ENCODE measurements around a stretch of chr1.

DNA sequence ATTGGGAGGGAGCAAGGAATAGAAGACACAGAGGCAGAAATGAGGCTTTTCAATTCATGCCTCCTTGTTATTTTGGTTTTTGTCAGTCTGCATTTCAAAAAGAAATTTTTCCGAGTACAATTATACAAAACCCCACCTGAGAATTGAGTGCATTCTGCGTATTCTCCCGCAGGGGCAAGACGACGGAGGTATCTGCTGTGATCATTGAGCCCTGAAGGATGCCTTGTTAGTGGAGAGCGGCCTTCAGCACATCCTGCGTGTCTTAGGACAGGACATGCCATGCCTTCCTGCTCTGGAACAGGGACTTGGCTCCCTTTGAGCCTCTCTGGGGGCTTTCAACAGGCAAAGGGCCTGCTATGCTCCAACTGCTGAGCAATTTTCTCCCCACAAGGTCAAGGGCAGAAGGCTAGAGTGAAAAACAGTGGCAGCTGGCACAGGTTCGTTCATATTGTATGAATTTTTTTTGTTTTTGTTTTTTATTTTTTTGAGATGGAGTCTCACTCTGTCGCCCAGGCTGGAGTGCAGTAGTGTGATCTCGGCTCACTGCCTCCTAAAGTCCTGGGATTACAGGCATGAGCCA lies 52.4 kb downstream of the TOR1AIP2 start:
CAGE:
- cytosol, long polyA minus RNA = no peak
- cytosol, long polyA plus RNA = no peak
- long polyA plus RNA = no peak
- nucleus, long polyA minus RNA = no peak
- nucleus, long polyA plus RNA = no peak

DNA sequence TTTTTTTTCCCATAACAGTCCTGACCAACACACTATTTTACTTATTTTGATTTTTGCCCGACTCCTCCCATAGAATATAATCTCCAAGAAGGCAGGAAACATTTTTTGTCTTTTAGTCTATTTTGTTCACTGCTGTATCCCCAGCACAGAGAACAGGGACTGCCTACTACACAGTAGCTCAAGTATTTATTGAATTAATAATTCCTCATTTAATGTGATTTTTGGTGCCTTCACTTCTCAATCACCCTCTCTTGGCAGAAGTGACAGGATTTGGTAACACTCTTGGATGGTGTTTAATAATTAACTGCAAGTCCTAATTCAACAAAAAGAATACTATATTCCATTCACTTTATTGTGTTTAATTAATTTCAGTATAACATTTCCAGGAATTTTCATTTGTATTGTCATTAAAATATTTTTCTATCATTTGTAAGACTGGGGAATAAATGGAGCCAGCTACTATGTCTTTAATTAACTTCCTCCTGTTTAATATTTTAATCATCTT lies 941 bp upstream of the TOR1AIP2 start:
CAGE:
- cytosol, long polyA minus RNA = no peak
- cytosol, long polyA plus RNA = no peak
- long polyA plus RNA = no peak
- nucleus, long polyA minus RNA = no peak
- nucleus, long polyA plus RNA = no peak

DNA sequence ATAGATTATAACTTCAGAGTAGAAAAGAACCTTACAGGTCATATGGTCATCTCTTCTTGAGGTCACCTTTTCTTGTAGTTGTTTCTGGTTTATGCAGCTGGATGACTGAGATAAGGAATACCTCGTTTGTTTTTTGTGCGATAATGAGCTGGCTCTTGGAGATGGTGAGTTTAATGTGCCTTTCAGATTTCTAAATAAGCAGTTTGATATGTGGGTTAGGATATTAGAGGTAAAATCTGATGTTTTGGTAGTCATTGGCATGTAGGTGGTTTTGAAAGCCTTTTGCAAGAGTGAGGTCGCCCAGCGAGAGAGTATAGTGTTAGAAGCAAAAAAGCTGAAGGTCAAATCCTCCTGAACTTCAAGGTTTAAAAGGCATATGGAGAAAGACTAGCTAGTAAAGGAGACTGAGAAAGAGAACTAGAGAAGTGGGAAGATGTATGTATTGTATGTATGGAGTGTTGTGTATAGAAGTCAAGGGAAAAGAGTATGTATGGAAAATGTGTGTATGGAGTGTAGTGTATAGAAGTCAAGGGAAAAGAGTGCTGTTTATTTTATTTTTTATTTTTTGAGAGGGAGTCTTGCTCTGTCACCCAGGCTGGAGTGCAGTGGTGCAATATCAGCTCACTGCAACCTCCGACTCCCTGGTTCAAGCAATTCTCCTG lies 17.5 kb downstream of the CEP350 start:
CAGE:
- cytosol, long polyA minus RNA = no peak
- cytosol, long polyA plus RNA = no peak
- long polyA plus RNA = no peak
- nucleus, long polyA minus RNA = no peak
- nucleus, long polyA plus RNA = no peak

GRCh38 chr1:180020048-180021095 lies 65.8 kb downstream of the CEP350 start:
CAGE:
- cytosol, long polyA minus RNA = no peak
- cytosol, long polyA plus RNA = no peak
- long polyA plus RNA = no peak
- nucleus, long polyA minus RNA = no peak
- nucleus, long polyA plus RNA = no peak

DNA sequence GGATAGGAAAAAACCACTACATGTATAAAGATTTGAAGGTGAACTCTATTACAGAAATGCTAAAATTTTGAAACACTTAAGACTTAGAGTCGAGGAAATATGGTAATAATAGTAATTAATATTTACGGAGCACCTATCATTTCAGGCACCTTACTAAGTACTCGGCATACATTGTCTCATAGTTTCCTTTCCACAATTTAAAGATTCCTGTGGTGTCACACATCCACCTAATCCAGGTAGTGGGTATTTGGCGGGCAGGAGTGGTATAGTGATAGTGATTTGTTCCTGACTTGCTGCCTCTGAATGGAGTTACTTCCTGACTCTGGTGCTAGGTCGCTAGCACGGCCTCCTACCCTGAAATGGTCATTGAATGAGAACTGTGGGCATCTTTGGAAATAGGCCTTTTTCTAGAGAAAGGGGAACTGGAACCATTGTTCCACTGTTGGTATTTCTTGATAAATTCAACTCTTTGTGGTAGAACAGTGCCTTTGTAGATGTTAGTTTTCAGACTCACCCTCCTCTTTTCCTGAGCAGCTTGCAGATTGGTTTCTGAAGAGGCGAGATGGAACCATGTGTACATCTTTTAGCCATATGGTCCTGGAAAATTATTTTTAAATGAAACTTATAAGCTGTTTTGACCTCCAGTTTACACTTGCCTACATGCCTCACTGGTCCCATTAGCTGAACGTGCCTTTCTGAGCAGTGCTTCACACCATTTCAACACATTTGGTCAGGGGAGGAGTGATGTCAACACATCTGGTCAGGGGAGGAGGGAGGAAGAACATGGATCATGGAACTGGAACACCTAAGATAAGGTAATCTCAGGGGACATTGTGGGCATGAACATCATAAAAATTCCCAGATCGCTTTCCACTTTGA lies 1.6 kb downstream of the QSOX1 start:
CAGE:
- cytosol, long polyA minus RNA = no peak
- cytosol, long polyA plus RNA = no peak
- long polyA plus RNA = no peak
- nucleus, long polyA minus RNA = no peak
- nucleus, long polyA plus RNA = no peak

GRCh38 chr1:180170299-180171343 lies 16.0 kb downstream of the QSOX1 start:
CAGE:
- cytosol, long polyA minus RNA = no peak
- cytosol, long polyA plus RNA = no peak
- long polyA plus RNA = no peak
- nucleus, long polyA minus RNA = no peak
- nucleus, long polyA plus RNA = no peak

CAGE:
- cytosol, long polyA minus RNA = no peak
- cytosol, long polyA plus RNA = no peak
- long polyA plus RNA = no peak
- nucleus, long polyA minus RNA = no peak
- nucleus, long polyA plus RNA = no peak
Measured at GRCh38 chr1:180189871-180190844, 35.5 kb downstream of the QSOX1 start.

GRCh38 chr1:180547022-180547329 lies 44.6 kb upstream of the ACBD6 start:
CAGE:
- cytosol, long polyA minus RNA = no peak
- cytosol, long polyA plus RNA = no peak
- long polyA plus RNA = no peak
- nucleus, long polyA minus RNA = no peak
- nucleus, long polyA plus RNA = no peak

CAGE:
- cytosol, long polyA minus RNA = no peak
- cytosol, long polyA plus RNA = no peak
- long polyA plus RNA = no peak
- nucleus, long polyA minus RNA = no peak
- nucleus, long polyA plus RNA = no peak
Measured at GRCh38 chr1:180911871-180912122, 900 bp upstream of the KIAA1614 start.

DNA sequence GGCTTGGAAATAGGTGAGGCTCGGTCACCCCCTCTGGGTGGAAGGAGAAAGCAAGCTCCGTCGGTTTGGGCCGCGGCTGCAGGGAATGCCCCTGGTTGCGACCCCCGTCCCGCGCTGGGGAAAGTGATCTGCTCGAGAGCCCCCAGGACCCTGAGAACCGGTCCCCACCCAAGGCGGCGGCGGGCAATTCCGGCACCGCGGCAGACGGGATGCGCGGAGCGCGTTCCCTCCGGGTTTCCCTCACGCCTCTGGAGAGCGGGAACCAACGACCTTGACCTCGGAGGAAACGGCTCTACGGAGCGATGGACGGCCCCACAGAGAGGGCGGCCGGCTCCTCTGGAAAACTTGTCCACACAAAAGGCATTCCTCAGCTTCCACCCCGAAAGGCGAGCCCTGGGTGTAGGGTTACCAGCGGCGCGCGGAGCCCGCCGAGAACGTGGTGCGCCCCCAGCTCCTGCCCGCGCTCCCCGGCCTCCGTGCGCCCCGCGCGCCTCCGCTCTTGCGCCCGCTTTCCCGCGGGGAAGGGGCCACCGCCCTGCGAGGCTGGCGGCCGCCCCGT lies 495 bp upstream of the KIAA1614 start:
CAGE:
- cytosol, long polyA minus RNA = no peak
- cytosol, long polyA plus RNA = no peak
- long polyA plus RNA = no peak
- nucleus, long polyA minus RNA = no peak
- nucleus, long polyA plus RNA = no peak

DNA sequence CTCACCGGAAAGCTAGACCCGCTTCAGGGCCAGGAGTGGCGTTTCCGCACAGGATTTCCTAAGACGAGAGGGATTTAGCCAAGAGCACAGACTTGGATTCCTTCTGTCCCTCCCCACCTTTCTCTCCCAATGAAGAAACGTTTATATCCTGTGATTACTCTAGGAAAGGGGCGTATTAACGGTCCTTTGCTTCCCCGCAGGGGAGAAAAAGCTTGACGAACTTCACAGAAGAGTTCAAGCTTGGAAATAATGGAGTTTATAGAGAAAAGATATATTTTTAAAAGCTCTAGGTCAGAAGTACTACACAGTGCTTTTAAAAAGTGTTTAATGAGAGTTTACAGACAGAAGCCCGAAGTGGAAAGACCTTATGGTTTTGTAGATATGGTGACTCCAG lies 1.8 kb downstream of the IER5 start:
CAGE:
- cytosol, long polyA minus RNA = no peak
- cytosol, long polyA plus RNA = no peak
- long polyA plus RNA = no peak
- nucleus, long polyA minus RNA = no peak
- nucleus, long polyA plus RNA = no peak

DNA sequence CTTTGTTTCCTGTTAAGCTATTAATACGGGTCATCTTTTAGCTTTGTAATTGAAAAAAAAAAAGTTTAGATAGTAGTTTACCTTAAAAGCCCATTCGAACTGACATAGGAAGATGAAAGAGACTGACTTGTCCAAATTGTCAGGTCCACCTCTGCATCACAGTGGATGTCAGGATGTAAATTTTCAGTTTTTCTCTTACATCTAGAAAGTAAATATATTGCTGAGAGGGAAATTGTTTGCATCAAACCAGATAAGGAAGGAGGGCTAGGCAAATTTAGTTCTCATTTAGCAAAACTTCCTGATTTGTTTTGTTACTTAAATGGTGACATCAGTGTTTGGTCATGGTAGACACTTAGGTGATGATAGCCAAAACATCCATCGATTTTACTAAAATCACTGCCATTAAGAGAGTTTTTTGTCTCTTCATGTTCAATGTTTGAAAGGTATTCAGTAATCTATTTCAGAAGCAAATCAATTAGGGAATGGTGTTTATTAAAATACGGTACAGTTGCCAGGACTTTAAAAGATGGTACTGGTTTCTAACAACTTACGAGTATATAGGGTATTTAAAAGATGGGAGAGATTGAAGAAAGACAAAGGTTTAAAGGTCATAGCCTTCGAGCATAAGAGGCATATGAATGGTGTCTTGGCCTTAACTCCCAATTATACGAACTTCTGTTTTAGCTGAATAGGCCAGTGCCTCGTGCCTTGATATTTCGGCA lies 2.9 kb downstream of the IER5 start:
CAGE:
- cytosol, long polyA minus RNA = no peak
- cytosol, long polyA plus RNA = no peak
- long polyA plus RNA = no peak
- nucleus, long polyA minus RNA = no peak
- nucleus, long polyA plus RNA = no peak

GRCh38 chr1:181105890-181106199 lies 17.3 kb downstream of the IER5 start:
CAGE:
- cytosol, long polyA minus RNA = no peak
- cytosol, long polyA plus RNA = no peak
- long polyA plus RNA = no peak
- nucleus, long polyA minus RNA = no peak
- nucleus, long polyA plus RNA = no peak

DNA sequence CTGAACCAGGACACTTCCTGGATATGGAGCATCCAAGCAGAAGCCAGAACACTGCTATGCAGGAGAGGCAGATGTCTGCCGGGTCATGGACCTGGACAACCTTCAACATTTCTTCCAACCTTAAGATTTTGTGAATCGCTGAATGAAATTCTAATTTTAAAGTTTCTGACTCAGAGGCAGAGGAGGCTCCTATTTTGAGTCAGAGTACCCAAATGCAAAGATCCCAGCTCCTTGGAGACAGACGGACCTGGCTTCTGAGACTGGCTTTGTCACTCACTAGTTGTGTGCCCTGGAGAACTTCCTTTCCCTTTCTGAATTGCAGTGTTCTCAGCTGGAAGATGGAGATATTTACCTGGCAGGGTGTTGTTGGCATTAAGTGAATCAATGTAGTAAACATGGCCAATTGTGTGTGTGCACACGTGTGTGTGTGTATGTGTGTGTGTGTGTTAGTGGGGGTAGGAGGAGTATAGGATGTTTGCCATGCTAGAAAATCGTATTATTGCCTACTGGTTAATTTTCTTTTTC lies 51.9 kb downstream of the IER5 start:
CAGE:
- cytosol, long polyA minus RNA = no peak
- cytosol, long polyA plus RNA = no peak
- long polyA plus RNA = no peak
- nucleus, long polyA minus RNA = no peak
- nucleus, long polyA plus RNA = no peak

GRCh38 chr1:181147909-181148383 lies 59.4 kb downstream of the IER5 start:
CAGE:
- cytosol, long polyA minus RNA = no peak
- cytosol, long polyA plus RNA = no peak
- long polyA plus RNA = no peak
- nucleus, long polyA minus RNA = no peak
- nucleus, long polyA plus RNA = no peak

CAGE:
- cytosol, long polyA minus RNA = no peak
- cytosol, long polyA plus RNA = no peak
- long polyA plus RNA = no peak
- nucleus, long polyA minus RNA = no peak
- nucleus, long polyA plus RNA = no peak
Measured at GRCh38 chr1:181482144-181483428, 731 bp upstream of the CACNA1E start.

CAGE:
- cytosol, long polyA minus RNA = no peak
- cytosol, long polyA plus RNA = no peak
- long polyA plus RNA = no peak
- nucleus, long polyA minus RNA = no peak
- nucleus, long polyA plus RNA = no peak
Measured at GRCh38 chr1:182217946-182218388, 156.5 kb upstream of the ZNF648 start.

DNA sequence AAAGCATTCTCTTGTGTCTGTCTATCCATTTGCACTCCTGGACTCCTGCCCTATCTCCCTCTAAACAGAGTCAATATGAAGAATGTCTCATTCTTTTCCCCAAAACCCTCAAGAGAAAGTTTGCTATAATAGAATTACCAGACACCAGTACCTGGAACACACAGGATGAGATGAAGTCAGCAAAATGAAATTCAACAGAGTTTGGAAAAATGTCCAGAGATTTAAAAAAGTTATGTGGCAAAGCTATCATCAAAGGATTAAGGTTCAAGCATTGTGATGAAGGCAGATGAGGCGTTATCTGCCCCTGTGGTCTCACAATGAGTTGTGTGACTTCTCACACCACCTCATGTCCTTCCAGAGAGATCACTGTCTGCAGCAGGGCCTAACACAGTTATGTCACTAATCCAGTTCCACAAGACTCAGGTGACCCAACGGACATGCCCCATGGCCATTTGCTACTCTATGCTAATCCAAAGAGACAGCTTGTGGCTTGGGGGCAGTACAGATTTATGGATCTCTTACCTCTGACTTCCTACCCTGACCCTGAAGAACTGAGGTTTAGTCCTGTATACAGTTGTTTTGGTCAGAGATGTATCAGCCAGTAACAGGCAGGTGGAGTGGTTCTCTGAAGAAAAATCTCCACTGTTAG lies 147.3 kb downstream of the GLUL start:
CAGE:
- cytosol, long polyA minus RNA = no peak
- cytosol, long polyA plus RNA = no peak
- long polyA plus RNA = no peak
- nucleus, long polyA minus RNA = no peak
- nucleus, long polyA plus RNA = no peak

CAGE:
- cytosol, long polyA minus RNA = no peak
- cytosol, long polyA plus RNA = no peak
- long polyA plus RNA = no peak
- nucleus, long polyA minus RNA = no peak
- nucleus, long polyA plus RNA = no peak
Measured at GRCh38 chr1:182315112-182315594, 76.4 kb downstream of the GLUL start.

CAGE:
- cytosol, long polyA minus RNA = no peak
- cytosol, long polyA plus RNA = start-site peak on the plus strand at chr1:182382903-182383127, 9 and 16 reads in 2 replicates
- long polyA plus RNA = no peak
- nucleus, long polyA minus RNA = no peak
- nucleus, long polyA plus RNA = no peak
Measured at GRCh38 chr1:182382743-182383135, 8.9 kb downstream of the GLUL start.